Daoy (cell line): ENCODE data around the genes PRDM8, FGF5 and RASGEF1B.

- RAMPAGE, long total RNA, result no peak
Observed at GRCh38 chr4:77757518-77757968, 61.6 kb downstream of the CNOT6L start.

GRCh38 chr4:77820332-77820783 lies 1.2 kb upstream of the CNOT6L start:
- RAMPAGE, long total RNA, result no peak

DNA sequence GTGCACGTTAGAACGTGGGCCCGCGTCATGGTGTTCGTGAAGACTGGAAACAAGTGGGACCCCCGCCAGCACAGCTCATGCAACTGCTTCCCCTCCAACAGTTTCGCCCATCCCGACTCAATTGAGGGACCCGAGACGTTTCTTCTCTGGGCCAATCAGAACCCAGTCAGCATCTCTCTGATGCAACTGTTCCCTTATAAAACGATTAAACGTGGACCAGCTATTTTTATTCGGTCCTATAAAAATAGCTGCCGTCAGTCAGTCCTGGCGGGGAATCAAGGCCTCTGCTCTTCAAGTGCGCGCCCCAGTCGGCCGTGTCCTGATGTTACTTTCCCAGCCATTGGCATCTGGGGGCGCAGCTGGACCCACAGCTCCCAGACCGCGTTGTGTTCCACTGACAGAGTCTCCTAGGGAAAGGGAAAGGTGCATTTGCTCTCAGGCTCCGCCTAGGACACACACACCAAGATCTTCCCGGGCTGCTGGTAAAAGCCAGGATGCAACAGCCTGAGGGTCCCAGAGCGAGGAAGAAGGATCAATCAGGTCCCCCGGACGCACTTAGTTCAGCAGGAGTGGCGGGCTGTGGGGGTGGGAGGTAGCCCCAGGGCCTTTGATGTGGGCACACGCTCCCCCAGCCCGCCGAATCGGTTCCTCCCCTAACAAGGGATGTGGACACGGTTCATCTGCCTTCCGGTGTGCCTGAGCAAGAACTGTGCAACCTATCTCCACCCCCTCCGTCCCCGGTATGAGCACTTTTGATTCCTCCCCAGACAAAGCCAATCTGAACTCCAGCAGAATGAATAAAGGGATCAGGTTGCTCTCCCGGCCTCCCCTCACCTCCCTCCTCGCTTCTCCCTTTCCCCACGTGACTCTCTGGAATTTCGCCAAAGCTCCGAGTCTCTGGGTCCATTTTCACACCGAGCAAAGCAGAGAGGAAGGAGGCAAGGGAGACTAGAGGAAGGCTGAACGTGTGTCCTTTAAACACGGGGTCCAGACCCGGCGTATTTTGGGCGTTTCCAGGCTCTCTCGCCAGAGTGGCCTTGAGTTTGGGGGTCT lies 733 bp upstream of the FRAS1 start:
- RAMPAGE, long total RNA, result no peak

DNA sequence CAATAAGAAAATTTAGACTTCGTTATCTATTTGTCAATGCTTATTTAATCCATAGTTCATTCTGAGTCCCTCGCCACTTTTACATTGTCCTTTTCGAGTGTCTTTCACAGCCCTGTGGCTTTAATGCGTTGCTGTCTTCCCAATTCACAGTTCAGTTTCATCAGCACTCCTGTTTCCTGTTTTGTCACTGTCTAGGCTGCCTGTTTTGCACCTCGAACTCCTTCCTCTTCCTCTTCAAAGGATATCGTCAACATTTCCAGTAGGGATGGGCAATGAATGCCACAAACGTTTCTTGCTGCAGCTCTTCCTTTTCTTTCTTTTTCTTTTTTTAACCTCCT lies 105.3 kb downstream of the ANXA3 start:
- RAMPAGE, long total RNA, result no peak

GRCh38 chr4:78707101-78707764 lies 68.9 kb upstream of the BMP2K start:
- RAMPAGE, long total RNA, result no peak

GRCh38 chr4:78719890-78720860 lies 56.0 kb upstream of the BMP2K start:
- RAMPAGE, long total RNA, result no peak

DNA sequence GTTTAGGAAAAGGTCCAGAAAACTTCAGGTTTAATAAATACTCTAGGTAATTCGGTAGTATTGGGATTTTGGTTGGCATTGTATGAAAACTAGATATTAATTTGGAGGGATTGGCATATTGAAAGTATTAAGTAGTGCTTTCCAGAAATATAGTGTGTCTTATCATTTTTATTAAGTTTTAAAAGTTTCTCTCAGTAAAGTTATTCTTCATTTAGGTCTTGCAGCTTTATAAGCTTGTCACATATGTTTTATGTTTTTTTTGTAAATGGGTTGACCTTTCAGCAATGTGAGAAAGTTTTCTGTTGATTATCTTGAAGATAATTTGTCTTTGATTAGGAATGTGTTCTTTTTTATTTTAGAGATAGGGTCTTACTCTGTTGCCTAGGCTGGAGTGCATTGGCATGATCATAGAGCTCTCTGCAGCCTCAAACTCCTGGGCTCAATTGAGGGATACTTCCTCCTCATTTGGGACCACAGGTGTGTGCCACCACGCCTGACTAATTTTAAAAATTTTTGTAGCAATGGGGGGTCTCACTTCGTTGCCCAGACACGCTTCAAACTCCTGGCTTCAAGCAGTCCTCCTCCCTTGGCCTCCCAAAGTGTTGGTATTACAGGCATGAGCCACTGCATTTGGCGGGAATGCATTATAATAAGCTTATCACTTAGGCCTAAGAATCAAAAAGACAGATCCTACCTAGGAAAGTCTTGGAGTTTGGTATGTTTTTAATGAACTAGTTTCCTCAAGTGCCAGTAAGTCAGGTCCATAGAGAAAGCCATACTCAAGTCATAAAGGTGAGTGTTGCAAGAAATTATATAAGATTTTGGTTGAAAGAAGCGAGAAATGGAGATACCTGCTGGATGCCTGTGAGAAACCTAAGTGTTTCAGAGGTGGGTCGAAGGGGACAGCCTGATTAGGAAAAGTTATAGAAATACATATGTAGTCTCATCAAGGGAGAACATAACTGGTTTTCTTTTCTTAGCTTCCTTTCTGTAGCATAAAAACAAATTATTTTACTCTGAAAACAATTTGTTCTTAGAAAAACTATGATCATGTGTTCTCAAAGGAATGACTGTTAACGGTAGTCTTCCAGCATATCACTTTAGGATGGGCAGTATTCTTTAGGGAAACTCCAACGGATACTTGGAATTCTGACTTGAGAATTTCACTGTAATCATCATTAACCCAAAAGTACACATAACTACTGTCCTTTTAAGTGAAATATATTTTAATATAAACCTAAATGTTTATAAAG lies 21.8 kb downstream of the BMP2K start:
- RAMPAGE, long total RNA, result no peak

DNA sequence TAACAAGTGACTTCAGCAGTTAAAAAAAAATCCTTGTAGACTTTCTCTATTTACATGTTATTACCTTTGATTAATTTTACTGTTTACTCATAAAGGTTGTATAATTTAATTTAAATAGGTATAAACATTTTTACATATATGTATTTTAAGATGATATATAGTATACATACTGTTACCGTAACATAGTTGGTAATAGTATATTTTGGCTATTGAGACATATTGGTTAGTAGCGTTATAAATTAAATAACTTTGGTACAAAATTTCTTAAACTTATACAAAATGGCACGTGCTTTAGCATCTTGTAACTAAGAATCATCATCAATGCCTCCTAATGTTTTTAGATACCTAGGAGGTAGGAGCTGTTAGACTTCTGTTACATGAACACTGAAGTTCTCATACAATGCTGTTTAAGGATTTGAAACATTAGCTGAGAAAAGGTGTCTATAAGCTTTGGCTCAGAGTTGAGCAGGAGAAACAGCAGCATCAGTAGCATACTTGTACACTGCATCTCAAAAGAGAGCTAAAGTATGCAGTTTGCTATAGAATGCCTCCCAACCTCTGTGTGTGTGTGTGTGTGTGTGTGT lies 66.0 kb downstream of the PAQR3 start:
- RAMPAGE, long total RNA, result no peak

DNA sequence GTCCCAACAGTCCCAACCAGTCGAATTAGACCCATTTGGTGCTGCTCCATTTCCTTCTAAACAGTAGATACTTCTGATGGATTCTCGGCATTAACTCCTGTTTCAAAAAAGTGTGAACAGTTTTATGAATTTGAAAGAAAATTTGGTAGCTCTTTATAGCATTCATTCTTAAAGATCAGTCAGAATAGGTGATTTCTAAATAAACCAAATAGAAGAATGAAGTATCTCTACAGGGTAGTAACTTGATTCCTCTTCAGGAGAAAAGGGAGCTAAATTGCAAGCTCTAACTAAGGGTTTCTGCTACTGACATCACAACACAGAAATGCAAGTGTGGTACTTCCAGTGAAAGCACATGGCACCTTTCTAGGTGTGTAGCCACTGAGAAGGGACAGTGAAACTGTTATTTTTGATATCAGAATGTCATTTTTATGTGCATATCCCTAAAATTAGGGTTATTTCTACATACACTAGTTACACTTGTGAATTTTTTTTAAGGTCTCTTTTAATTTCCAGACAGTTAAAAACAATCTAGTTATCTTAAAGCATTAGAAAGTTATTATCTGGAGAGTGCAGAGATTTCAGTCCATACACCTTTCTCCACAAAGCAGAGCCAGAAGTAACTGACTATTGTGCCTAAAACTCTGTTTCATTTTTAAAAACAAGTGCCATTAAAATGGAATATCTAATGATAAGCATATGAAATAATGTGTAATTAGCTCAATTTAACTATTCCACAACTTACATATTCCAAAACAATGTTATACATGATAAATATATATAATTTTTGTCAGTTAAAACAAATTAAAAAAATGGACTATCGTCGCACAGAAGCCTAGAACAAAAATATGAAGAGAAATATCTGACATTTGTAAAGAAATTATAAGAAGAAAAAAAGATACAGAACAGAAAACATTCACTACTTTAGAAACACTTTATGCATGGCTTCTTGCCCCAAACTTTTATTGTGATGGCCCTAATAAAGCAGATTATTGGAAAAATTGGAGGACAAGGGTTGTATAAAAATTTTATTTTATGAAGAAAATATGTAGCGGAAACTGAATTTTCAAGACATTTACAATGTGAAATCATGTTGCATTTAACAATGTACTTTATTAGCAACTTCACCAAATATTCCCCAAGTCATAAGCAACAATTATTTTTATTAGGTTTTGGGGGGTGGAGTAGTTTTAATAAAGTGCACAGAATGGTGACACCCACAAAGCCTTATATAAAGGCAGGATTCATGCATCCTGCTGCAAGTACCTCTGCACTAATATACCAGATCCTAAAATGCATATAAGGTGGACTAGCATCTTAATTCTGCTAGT lies 26.8 kb downstream of the PAQR3 start:
- RAMPAGE, long total RNA, result no peak

DNA sequence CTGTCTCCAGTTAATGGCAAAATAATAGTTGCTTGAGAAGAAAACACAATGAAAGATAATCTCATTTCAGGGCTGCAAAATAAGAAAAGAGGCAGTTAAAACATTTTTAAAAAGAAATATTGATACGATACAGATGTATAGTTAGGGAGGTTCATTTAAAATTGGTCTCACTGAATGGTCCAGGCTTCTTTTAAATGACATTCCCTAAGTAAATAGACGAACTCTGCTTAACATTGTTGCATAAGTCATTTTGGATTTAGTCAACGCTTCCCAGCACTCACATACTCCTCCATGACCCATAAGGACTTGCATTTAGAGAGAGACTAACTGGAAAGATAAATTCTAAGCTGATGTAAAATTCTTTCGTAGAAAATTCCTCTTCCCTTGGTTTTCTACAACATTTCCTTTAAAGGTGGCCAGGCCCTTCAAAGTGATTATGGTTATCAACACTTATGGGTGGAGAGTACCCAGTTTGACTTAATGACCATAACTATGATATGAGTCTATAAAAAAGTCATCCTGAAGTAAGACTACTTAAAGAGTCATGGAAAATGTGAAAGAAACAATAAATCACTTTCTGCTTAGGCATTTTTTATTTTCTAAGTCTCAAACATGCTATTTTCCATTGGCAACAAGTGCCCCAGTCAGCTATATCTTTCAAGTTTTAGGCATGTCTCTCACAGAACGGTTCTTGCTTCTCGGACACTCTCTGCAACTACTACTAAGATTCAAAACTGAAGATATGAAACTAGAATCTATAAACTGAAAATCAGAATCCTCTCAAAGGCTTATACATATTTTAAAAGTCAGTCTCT lies 3.4 kb downstream of the ANTXR2 start:
- RAMPAGE, long total RNA, result no peak

- RAMPAGE, long total RNA, result no peak
Observed at GRCh38 chr4:80125796-80126212, 52.8 kb upstream of the ANTXR2 start.

DNA sequence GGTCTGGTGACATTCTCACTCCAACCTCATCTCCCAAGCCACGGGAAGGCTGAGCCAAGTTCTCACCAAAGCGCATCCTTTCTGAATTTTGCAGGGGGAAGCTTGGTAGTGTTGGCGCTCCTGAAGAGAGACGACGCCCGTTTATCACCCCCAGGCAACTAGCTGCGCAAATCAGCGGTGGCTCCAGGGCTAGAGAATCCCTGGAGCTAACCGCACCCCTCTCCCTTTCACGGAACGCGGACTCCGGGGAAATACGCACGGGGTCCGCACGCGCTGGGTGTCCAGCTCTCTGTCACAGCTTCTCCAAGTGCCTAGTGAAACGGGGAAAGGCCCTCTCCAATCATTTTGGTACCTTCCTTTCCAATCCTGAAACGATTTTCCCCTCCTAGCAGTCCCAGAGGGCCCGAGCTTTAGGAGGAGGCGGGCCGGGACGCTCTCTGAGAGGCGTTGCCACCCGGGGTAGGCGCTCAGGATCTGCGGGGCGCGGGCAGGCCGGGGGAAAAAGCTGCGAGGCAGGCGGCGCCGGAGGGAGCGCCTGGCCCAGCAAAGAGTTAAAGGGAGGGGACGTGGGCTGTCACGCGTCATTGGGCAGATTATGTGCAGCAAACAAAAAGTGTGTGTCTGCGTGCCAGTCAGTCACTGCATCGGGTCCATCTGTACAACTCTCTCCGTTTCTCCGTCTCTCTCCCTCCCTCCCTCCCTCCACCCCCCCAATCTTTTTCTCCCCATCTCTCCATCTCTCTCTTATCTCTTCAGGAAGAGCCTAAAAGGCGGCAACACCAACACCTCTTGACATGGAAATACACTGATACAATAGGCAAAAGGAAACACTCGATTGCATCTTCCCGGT lies at the start of gene PRDM8:
TSS of gene PRDM8 (plus strand) at position 635 of the 850 bp plus-strand sequence.
- RAMPAGE, long total RNA, result no peak

DNA sequence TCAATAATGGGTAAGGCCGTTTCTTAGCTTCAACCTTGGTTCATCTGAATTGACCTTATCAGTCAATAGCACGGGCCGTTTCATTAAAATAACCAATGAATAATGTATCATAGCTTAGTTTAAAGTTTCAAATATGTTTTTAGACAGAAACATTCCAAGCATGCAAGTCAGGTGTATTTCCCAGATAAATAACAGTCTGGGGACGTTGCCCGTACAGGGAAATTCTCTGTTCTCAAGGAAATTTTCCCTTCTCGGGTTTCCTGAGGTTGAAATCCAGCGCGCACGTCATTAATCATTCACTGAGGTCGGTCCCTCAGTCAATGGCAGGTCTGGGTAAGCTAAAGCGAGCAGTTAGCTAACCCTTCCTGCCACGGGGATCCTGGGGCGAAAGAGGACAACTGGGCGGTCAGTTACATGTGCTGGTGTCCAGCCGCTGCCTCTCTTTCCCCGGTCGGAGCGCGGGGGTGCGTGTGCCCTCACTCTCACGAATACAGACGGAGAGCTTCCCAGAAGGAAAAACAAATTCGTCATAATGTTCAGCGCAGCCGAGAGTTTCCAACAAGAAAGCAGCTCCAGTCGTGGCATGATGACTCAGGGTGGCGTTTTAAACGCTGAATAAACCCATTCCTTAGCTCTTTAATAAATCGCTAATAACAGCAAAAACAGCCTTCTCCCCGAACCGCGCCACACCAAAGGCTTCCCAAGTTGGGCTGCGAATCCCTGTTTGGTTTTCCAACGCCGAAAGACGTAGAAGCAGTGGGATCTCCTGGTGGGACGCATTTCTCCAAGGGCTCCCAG lies 903 bp upstream of the FGF5 start:
- RAMPAGE, long total RNA, result no peak

DNA sequence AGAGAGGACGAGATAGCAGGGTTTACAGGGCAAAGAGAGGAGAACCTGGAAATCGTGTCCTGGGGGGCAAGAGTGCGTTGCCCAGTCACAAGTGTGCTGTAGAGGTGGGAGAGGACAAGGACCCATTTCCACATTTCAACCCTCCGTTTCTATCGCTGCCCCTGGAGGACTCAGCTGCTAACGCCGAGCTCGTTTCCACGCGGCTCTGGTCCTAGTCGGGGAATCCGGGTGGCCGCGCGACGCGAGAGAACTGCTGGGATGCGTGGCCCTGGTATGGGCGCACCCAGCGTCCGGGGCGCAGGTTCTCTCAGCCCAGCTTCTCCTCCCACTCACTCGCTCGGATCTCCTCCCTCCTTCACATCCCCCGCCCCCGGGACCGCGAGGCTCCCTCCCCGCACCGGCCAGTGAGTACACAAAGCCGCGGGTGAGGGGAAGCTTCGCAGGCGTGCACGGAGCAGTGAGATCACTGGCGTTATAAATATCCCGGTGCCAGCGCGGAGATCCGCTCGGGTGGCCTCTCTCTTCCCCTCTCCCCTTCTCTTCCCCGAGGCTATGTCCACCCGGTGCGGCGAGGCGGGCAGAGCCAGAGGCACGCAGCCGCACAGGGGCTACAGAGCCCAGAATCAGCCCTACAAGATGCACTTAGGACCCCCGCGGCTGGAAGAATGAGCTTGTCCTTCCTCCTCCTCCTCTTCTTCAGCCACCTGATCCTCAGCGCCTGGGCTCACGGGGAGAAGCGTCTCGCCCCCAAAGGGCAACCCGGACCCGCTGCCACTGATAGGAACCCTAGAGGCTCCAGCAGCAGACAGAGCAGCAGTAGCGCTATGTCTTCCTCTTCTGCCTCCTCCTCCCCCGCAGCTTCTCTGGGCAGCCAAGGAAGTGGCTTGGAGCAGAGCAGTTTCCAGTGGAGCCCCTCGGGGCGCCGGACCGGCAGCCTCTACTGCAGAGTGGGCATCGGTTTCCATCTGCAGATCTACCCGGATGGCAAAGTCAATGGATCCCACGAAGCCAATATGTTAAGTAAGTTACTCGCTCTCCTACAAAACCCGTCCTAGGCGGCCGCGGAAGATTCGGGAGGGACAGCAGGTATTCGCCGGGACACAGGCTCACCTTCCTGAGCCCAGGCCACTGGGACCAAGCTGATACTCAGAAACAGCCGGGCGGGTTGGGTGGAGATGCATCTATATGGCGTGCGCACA lies at the start of gene FGF5:
TSS of gene FGF5 (plus strand) at position 505 of the 1,199 bp plus-strand sequence.
- RAMPAGE, long total RNA, result no peak

- RAMPAGE, long total RNA, result no peak
Observed at GRCh38 chr4:81471397-81471959, at the start of gene RASGEF1B. TSS of gene RASGEF1B (minus strand) at chr4:81471907.

- RAMPAGE, long total RNA, result no peak
Observed at GRCh38 chr4:81628477-81628948, 156.8 kb upstream of the RASGEF1B start.

- RAMPAGE, long total RNA, result no peak
Observed at GRCh38 chr4:82427905-82428729, 2.1 kb downstream of the HNRNPDL start.

- RAMPAGE, long total RNA, result no peak
Observed at GRCh38 chr4:82557316-82557600, 4.5 kb downstream of the TMEM150C start.

DNA sequence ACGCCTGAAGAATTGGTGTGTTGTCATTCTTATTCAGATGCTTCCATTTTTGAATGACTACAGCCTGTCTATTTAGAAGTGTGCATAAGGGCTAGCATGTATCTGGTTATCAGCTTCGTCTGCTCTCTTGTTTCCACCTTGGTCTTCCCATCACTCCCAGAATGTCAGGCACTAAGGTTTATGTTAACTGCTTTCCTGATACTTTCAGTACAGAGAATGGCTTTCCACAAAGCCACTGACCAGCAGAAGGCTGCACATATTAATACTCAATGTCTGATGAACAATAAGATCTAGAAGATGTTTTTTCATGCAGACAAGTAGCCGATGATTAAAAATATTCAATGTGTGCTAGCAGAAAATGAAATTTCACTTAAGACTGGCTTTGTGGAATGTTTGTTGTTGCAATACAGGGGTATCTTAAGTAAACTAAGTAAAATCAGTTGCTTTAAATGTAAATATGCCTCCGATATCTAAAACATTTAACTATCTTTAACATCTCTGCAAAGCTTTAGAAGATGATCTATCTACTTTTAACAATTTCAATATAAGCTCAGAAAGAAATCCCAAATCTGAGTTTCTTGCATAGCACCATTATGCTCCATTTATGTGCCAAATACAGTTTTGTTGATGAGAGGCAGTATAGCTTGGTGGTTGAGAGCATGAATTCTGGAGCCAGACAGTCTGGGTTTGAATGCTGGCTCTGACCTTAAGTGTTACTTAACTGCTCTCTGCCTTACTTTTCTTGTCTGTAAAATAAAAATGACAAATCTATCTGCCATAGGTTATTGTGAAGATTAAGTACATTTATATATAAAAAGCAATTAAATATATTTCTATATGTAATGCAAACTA lies 24.9 kb upstream of the SCD5 start:
- RAMPAGE, long total RNA, result no peak

DNA sequence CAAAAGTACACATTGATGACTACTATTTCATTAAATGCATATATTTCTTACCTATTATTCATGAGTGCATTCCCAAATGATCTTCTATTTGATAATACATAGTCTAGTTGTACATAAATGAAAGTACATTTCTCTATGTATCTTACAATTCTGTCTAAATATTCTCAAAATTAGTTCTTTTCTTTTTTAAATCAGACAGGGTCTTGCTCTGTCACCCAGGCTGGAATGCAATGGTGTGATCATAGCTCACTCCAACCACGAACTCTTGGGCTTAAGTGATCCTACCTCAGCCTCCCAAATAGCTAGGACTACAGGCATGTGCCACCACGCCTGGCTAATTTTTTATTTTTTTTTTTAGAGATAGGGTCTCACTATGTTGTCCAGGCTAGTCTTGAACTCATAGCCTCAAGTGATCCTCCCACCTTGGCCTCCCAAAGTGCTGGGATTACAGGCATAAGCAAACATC lies 30.6 kb downstream of the SEC31A start:
- RAMPAGE, long total RNA, result no peak